ENCODE data around the genes SYT7 and FTH1.

GRCh38 chr11:61513231-61514272 lies 5.0 kb downstream of the LRRC10B start:
- PRO-cap = no peak

DNA sequence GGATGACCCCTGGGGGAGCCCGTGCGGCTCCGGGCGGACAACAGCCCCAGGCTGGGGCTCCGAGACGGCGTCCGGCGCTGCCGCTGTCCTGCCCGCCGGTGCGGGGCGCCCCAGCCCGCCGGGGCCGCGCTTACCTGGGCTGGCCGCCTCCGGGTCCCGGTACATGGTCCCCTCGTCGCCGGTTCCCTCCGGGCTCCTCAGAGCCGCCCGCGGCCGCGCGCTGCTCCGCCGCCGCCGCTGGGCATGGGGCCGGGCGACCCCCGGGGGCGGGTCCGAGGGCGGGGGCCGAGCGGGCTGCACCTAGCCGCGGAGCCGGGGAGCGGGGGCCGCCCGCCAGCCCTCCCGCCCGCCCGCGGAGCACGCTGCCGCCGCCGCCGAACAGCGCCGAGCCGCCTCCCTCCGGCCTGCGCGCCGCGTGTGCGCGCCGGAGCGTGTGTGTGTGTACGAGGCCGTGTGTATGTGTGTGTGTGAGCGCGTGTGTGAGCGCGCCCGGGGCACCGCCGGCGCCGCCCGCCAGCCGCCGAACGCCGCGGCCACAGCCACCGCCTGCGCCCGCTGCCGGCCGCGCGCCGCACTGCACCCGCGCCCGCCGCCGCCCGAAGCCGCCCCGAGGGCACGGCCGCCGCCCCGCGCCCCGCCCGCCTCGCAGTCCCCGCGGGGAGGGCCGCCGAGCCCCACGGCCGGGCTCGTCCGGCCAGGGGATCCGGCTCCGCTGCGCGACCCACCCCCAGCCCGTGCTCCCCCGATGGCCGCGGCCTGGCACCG lies at the start of gene SYT7:
Gene SYT7 (minus strand): TSS at position 421 of the 765 bp plus-strand sequence.
- PRO-cap = unidirectional peak, minus-strand start at position 419 of the sequence; unidirectional peak, minus-strand start at position 550 of the sequence

- PRO-cap = no peak
Measured at GRCh38 chr11:61650928-61651502, 29.2 kb upstream of the DAGLA start.

- PRO-cap = bidirectional peak, plus-strand start at chr11:61696265, minus-strand start at chr11:61695984
Measured at GRCh38 chr11:61695851-61696507, 15.8 kb downstream of the DAGLA start.

DNA sequence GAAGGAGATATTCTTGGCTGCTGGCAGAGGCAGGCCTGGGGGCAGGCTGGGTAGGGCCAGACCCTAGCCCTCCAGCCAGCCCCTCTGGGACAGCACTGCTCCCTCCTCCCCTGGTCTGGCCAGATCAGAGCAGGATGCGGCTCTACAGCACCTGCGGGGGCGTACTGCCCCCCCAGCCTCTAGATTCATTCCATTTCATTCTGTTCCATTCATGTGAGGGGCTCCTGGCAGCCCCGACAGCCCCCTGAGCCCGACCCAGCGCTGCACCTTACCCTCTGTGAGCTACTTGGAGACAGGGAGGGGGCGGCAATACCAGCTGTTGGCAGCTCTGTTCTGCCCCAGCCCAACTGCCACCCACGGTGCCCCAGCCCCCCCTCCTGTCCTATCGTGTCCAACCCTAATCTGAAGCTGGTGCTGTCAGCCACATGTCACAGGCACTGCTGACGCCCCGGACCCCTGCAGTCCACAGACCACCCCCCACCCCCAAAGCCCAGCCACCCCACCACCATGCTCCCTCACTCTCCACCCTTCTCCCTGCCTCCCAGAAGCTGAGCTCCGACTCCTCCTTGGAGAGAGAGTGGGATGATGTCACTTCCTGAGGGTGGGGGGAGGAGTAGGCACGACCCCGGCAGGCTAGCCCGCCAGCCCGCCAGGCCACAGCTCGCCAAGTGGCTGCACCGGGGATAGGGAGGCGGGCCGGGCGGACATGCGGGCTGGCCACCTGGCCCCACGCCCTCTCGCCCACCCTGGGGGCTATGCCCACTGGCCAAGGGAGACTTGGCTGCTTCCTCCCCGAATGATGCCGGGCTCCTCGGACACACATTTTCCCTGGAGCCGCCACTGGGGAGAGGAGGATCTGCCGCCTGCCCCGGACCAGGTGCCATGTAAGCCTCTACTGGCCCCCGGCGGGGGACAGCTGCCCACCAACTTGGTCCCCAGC lies 34.0 kb upstream of the MYRF start:
- PRO-cap = bidirectional peak, plus-strand start at position 659 of the sequence, minus-strand start at position 541 of the sequence

GRCh38 chr11:61800528-61801411 lies 8.1 kb downstream of the FEN1 start:
- PRO-cap = no peak

DNA sequence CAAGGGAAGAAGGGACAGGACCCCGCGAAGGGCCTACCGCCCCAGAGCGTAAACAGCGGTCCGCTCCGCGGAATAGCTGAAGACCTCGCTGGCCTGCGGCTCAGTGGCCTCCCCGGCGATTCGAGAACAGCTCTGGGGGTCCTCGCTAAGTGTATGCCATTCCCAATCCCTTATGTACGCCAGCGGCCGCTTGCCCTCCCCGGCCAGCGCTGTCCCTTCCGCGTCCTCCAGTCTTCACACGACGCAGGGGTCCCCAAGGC lies 1.1 kb downstream of the FADS1 start:
- PRO-cap = no peak

DNA sequence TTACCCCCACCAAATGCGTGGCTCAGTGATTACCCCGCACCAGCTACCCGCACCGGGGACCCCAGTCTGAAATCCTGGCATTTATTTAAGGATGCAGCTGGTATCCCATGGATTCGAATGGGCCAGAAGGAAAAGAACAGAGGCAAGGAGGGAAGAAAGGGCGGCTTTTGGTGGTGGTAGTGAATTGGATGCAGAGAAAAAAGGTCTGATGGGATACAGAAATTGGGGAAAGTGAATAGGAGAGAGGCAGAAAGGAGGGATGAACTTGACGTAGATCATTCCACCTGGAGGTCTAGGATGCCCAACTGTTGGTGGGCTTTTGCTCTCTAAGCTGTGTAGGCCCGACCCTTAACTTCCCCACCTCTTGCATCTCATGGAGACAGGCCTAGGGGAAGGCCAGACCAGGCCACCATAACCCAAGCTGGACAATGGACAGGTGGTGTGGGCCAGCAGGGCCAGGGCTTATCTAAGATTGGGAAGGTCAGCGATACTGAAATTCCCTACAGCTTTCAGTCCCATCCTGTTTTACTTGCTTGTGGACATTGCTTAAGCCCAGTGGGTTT lies 1.5 kb downstream of the FADS2 start:
- PRO-cap = no peak

DNA sequence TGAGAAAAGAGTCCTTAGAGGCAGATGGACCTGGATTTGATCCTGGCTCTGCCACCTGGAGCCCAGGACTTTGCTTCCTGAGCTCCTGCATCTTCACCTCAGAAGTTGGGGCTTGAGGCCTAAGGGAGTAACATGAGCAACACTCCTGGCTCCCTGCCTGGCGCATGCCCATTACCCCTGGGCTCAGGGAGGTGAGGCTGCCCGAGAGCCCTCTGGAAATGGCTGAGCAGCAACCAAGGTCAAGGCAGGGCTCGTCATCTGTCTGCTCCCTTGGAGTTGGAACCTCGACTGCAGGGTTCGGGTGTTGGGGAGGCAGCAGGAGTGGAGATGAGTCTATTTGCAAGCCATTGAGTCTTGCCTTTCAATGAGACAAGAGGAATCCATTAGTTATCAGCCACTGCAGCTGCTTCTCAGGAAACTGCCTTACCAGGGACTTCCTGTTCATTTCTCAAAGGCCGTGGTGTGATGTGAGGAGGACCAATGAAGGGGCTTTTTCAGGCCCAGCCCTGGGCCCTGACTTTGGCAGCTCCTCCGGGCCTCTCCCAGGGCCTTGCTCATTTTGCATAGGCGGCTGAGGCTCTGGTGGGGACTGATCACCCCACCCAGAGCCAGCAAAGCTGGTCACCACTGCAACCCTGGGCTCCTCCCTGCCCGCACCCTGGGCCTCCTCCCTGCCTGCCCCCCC lies 6.3 kb downstream of the FADS2 start:
- PRO-cap = bidirectional peak, plus-strand start at position 566 of the sequence, minus-strand start at position 420 of the sequence

DNA sequence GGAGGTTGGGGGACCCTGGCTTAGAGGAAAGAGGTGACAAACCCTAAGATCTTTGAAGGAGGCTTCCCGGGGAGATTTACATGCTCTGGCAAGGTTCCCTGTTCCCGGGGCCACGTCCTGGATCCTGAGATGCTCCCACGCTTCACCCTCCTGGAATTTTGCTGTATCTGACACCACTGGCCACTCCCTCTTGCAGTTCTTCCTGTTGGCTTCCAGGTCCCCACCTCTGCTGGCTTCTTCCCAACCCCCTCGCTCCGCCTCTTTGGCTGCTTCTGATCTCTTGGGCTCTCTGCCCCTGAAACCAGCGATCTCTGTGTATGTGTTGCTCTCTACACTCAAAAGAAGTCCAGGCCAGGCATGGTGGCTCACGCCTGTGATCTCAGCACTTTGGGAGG lies 31.1 kb downstream of the FADS3 start:
- PRO-cap = unidirectional peak, minus-strand start at position 169 of the sequence

- PRO-cap = bidirectional peak, plus-strand start at chr11:61871416, minus-strand start at chr11:61871389
Measured at GRCh38 chr11:61870912-61871759, 20.2 kb downstream of the FADS3 start.

DNA sequence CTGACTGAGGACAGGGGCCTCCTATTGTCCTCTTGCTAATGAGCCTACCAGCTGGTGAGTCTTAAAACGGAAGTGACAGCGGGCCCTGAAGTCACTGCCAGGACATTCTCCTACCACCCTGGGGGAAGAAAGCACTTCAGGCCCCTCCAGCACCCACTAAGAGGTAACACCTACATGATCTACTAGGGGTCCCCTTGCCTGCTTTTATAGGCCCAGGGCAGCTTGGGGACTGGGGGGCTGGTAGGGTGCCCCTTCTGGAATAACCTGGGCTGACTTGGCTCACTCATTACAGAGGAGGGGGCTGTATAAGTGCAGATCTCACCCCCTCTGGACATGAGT lies 9.8 kb downstream of the FADS3 start:
- PRO-cap = no peak

DNA sequence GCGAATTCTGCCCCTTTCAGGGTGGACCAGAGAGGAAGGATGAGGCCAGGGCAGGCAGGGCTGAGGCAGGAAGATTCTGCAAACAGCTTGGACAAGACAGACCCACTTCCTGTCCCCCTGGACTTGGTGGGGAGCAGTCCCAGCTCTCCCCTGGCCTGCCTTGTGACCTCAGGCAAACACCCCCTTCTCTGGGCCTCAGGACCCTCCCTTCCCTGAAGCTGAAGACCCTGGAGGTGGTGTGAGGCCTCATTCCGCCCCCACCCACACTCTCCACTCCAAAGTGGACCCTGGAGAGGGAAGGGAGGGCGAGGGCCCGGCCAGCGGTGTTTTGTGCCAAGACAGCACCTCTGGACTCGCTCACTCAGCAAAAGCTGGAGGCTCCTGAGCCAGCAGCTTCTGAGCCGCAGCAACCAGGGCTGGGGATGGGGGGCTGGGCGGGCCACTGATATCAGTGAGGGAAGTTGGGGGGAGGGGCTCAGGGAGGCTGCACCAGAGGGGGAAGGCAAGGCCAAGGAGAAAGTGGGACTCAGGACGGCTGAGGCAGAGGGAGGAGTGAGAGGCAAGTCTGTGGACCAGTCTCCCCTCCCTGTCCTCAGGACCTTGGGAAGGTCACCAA lies 8.5 kb downstream of the RAB3IL1 start:
- PRO-cap = no peak

DNA sequence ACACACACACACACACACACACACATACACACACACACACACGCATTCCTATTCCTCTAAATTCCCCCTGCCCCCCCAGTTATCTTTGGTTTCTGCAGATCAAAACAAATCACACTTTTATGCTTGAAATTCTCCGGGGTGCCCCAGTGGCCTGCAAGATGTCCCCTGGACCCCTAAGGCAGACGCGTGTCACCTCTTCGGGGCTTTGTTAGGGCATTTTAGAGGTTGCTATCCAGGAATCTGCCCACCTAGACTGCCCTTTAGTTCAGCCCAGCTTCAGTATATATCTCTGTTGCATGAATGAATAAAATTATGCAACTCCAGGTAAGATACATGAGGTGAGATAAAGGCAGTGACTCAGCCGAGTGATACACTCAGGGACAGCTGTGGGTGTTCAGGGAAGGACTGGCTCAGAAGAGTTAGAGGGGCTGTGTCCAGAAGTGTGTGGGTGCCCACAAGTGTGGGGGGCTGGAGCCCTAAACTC lies 8.5 kb downstream of the FTH1 start:
- PRO-cap = no peak

- PRO-cap = no peak
Measured at GRCh38 chr11:61966608-61966920, 870 bp downstream of the FTH1 start.

GRCh38 chr11:61966921-61967679 lies at the start of gene FTH1:
TSS of gene FTH1 (minus strand) at chr11:61967634.
- PRO-cap = bidirectional peak, plus-strand start at chr11:61967294, minus-strand start at chr11:61967193; bidirectional peak, plus-strand start at chr11:61967751, minus-strand start at chr11:61967631

DNA sequence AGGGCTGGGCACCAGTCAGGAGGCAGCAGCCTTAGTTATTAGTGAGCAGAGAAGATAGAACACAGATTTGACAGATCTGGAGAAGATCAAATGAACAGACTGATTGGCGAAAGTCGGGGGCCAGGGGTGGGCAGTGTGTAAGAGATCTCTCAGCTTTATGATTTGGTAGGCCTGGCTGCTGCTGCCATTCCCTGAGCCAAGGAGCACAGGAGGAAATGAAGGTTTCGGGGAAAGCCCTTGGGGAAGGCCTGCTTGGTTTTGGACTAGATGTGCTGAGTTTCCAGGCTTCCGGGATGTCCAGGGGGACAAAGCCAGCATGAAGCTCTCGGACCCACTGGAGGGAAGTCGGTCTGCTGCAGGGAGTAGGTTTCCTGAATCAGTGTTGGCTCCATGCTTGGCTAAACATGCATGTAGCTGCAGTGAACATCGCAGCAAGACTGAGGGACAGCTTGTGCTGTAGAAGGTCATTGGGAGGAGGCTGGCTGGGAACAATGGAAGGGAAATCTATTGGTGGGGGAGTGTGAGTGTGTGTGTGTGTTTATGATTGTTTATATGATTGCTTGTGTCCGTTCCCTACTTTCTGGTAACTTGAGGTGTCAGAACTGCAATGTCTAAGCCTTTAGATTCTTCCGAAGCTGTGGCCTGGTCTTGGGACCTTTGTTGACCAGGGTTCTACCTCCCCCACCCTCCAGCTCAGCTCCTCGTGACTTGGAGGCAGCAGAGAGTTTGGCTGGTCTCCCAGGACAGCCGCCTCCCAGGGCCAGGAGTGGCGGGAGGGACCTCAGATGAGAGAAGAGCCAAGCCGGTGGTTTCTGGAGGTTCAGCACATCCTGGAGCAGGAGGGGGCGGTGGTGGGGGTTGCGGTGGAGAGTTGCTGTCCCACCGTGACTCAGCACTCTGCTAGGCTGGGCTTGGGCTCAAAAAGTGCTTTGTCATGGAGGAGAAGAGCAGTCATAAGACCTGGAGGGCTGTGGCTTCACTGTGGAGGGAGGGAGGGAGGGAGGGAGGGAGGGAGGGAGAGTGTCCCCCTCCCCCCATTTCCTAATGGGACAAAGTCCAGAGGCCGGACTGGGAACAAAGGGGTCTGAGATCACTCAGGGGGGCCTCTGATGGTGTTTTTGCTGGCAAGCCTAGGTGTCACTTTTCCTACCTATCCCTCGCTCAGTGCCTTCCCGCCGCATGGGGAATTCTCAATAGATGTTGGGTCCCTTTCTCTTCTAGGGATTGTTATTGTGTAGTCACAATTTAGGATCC lies 4.2 kb upstream of the FTH1 start:
- PRO-cap = bidirectional peak, plus-strand start at position 583 of the sequence, minus-strand start at position 439 of the sequence; bidirectional peak, plus-strand start at position 763 of the sequence, minus-strand start at position 659 of the sequence

- PRO-cap = no peak
Measured at GRCh38 chr11:62044953-62045152, 77.4 kb upstream of the FTH1 start.

DNA sequence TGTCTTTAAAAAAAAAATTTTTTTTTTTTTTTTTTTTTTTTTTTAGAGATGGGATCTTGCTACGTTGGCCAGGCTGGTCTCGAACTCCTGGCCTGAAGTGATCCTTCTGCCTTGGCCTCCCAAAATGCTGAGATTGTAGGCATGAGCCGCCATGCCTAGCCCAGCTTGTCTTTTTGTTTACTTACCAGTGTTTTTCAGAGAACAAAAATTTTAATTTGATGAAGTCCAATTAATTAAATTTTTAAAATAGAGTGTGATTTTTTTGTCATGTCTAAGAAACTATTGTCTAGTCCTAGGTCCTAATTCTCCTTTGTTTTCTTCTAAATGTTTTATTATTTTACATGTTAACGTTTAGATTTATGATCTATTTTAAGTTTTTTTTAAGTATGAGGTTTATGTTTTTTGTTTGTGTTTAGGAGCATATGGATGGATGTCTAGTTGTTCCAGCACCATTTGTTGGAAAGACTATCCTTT lies 29.9 kb downstream of the INCENP start:
- PRO-cap = no peak

DNA sequence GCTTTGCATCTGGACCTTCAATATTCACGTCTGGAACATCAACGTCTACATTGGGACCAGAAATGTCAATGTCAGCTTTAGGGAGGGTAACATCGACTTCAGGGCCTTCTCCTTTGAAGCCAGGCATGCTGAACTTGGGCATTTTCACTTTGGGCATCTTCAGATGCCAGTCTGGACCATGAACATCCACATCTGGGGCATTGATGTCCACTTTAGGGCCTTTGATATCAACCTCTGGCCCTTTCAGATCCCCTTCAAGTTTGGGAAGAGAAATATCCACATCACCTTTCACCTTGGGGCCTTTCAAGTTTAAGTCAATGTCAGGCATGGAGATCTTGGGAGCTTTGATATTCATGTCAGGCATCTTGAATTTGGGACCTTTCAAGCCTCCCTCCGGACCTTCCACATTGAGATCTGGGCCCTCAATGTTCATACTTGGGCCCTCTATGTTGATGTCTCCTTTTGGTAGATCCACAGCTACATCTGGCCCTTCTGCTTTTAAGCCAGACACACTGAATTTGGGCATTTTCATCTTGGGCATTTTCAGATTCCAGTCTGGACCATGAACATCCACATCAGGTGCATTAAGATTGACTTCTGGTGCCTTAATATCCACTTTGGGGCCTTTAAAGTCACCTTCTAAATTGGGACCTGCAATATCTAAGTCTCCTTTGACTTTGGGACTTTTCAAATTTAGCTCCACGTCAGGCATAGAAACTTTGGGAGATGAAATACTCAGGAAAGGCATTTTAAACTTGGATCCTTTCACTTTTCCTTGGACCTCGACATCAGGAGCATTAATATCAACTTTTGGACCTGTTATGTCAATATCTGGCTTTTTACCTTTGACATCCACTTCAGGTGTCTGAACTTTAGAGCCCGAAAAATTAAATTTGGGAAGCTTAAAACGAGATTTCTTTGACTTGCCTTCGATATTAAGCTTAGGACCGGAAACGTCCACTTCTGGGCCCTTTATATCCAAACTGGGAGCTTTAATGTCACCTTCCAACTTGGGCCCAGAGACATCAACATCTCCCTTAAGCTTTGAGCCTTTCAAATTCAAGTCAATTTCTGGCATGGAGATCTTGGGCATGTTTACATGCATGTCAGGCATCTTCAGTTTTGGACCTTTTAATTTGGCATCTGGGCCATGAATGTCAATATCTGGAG lies 22.8 kb downstream of the AHNAK start:
- PRO-cap = no peak

Measured in cardiac septum (tissue), 1 donor.